Stomach (tissue), 7 donors: Measurements from ENCODE around the genes LHFPL7 and CRYBB3.

- PRO-cap, result no peak
- RAMPAGE, long total RNA, 5 experiments, result no peak in any of the 5 experiments
- RRBS, result no CpG with 5 or more reads among the region's 2 CpGs
Measured at GRCh38 chr22:24533556-24533755, 21.5 kb downstream of the GUCD1 start.

DNA sequence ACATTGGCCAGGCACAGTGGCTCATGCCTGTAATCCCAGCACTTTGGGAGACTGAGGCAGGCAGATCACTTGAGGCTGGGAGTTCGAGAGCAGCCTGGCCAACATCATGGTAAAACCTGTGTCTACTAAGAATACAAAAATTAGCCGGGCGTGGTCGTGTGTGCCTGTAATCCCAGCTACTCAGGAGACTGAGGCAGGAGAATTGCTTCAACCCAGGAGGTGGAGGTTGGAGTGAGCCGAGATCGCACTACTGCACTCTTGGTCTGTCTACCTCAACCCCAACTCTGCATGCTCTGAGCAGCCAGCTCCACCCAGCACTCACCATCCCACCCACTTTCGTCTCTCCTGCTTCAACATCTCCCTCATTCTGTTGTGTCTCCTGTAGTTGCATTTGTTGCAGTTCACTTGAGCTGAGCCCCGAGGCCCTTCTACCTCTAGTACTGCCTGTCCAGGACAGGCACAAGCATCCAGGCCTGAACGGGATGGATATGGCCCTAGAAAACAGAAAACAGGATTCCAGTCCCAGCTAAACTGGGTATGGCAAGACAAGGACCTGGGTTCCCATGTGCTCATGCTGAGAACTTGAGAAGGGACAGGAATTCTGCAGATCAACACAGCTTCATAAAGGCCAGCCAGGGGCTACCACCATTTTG, 15.0 kb downstream of the GUCD1 start:
- PRO-cap, result no peak
- RAMPAGE, long total RNA, 5 experiments, result no peak in any of the 5 experiments
- RRBS, result no CpG with 5 or more reads among the region's 9 CpGs

DNA sequence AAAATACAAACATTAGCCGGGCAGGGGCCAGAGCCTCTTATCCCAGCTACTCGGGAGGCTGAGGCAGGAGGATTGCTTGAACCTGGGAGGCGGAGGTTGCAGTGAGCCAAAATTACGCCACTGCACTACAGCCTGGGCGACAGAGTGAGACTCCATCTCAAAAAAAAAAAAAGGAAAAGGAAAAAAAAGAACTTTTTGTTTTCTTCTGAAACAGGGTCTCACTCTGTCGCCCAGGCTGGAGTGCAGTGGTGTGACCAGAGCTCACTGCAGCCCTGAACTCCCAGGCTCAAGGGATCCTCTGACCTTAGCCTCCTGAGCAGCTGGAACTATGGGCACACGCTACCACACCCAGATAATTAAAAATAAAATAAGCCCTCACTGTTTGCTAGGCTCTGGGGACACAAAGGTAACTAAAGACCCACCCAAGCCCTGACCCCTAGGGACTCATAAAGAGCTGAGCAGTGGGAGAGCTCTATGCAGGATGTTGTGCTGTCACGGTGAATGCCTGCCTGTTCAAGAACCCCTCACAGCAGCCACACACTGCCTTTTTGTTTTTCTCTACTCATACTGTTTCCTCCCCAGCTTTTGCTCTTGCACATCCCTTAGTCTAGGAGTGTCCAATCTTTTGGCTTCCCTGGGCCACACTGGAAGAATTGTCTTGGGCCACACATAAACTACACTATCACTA, 2.2 kb downstream of the GUCD1 start:
- PRO-cap, result unidirectional peak, plus-strand start at position 449 of the sequence
- RAMPAGE, long total RNA, 5 experiments, result no peak in any of the 5 experiments
- RRBS, result no CpG with 5 or more reads among the region's 8 CpGs

DNA sequence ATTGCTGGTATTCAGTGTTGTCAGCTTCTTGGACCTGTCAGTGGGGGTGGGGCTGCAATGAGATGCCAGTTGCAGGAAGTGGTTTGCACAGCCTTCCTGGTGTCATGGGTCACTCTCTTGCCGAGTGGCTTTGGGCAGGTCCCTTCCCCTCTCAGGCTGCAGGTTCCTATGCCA, 1.8 kb upstream of the GGT1 start:
- PRO-cap, result no peak
- RAMPAGE, long total RNA, 5 experiments, result no peak in any of the 5 experiments
- RRBS, result no CpG with 5 or more reads among the region's 1 CpG

- PRO-cap, result unidirectional peak, minus-strand start at chr22:24601707; unidirectional peak, minus-strand start at chr22:24601833
- RAMPAGE, long total RNA, 5 experiments, result no peak in any of the 5 experiments
- RRBS, result no CpG with 5 or more reads among the region's 11 CpGs
Measured at GRCh38 chr22:24601513-24602289, 1.3 kb upstream of the GGT1 start.

DNA sequence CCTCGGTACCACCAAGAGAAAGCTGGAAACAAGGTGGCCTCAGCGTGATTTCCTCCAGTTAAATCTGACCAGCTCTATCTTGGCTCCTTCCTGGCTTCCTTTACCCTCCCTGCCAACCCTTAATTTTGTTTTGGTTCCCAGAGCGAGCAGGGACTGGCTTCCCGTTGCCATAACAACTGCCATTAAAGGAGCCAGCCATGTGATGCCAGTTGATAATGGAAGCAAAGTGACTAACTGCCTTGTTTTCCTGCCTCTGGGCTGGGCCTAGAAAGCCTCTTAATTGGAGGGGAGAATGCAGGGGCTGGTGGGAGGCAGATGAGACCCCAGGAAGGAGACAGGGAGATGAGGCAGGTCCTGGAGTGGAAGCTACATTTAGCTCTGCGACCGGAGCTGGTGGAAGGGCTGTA, 4.4 kb downstream of the SGSM1 start:
- PRO-cap, result no peak
- RAMPAGE, long total RNA, 5 experiments, result no peak in any of the 5 experiments
- RRBS, result no CpG with 5 or more reads among the region's 6 CpGs

GRCh38 chr22:24946475-24946989, at the start of gene LHFPL7:
Gene LHFPL7 (minus strand): TSS chr22:24946694.
- PRO-cap, result no peak
- RAMPAGE, long total RNA, 5 experiments, result start-site peak on the minus strand in 1 of 5 experiments, at chr22:24946638-24946686 at its widest, 9 to 11 reads per replicate
- RRBS, result no CpG with 5 or more reads among the region's 5 CpGs

GRCh38 chr22:24969687-24970356, 17.3 kb downstream of the KIAA1671 start:
- PRO-cap, result bidirectional peak, plus-strand start at chr22:24970208, minus-strand start at chr22:24970038
- RAMPAGE, long total RNA, 5 experiments, result no peak in any of the 5 experiments
- RRBS, result 15% methylated on average over 2 of the region's 12 CpGs

DNA sequence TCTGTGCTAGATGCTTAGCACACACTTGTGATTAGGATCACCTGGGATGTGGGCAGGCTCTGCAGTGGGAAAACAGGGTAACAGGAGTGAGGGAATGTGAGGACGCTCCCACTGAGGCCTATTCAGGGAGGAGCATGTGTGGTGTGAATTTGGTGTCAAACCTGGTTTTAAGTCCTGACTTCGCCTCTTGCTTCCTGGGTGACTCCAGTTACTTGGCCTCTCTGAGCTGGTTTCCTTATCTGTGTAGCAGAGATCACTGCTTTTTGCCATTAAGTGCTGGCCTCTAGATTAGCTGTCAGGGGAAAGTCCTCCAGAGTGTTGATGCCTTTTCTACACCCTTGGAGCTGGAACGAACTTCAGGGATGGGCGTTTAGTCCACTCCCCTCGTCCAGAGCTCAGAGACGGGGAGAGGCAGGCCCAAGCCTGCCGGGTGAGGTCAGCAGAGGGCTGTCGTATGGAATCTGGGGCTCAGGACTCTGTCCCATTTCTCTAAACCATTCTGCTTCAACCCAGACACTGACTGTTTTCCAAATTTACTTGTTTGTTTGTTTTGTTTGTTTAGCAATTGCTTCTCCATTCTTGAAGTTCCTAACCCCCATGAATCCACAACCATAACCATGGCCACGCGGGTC, 75.0 kb downstream of the KIAA1671 start:
- PRO-cap, result no peak
- RAMPAGE, long total RNA, 5 experiments, result no peak in any of the 5 experiments
- RRBS, result no CpG with 5 or more reads among the region's 10 CpGs

DNA sequence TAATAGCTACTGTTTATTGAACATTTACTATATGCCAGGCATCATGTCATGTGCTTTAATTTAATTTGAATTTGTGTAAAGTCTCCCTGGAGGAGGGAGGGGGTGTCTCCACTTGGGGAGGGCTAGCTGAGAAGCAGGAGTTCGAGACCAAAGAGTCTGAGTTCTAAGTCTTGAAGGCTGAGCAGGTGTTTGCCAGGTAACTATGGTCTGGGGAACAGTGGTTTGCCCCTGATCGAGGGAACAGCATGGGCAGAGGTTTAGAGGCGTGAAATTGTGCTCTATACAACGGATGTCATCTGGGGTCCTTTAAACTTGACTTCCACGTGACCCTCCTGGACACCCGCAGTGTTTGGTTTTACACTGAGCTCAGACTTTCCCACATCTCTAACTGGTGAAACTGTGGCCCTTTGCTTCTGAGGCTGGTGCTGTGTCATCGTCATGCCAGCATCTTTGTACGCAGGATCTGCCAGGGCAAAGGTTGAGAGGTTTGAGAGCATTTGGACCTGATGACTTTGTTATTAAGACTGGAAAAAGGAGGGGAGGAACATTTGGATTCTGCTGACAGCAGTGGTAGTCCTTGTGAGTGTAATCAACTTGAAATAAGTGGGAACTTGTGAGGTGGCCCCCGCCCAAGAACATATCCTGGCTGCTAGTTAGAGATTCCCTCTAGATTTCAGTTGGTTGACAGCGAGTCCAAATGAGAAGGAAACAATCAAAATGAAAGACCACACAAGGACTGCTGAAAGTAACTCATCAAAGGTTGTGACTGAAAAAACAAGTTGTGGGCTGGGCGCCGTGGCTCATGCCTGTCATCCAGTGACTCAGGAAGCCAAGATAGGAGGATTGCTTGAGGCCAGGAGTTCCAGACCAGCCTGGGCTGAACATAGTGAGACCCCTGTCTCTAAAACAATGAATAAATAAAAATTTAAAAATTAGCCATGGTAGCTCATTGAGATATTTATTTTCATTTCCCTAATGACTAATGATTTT, 102.4 kb downstream of the KIAA1671 start:
- PRO-cap, result no peak
- RAMPAGE, long total RNA, 5 experiments, result start-site peak on the plus strand in 1 of 5 experiments, centred at position 325 of the sequence, 10 reads per replicate
- RRBS, result no CpG with 5 or more reads among the region's 12 CpGs

- PRO-cap, result no peak
- RAMPAGE, long total RNA, 5 experiments, result no peak in any of the 5 experiments
- RRBS, result no CpG with 5 or more reads among the region's 2 CpGs
Measured at GRCh38 chr22:25070705-25071303, 118.3 kb downstream of the KIAA1671 start.

GRCh38 chr22:25150396-25150767, 49.3 kb upstream of the CRYBB3 start:
- PRO-cap, result no peak
- RAMPAGE, long total RNA, 5 experiments, result no peak in any of the 5 experiments
- RRBS, result no CpG with 5 or more reads among the region's 11 CpGs

GRCh38 chr22:25179021-25179682, 20.5 kb upstream of the CRYBB3 start:
- PRO-cap, result no peak
- RAMPAGE, long total RNA, 5 experiments, result no peak in any of the 5 experiments
- RRBS, result no CpG with 5 or more reads among the region's 54 CpGs

DNA sequence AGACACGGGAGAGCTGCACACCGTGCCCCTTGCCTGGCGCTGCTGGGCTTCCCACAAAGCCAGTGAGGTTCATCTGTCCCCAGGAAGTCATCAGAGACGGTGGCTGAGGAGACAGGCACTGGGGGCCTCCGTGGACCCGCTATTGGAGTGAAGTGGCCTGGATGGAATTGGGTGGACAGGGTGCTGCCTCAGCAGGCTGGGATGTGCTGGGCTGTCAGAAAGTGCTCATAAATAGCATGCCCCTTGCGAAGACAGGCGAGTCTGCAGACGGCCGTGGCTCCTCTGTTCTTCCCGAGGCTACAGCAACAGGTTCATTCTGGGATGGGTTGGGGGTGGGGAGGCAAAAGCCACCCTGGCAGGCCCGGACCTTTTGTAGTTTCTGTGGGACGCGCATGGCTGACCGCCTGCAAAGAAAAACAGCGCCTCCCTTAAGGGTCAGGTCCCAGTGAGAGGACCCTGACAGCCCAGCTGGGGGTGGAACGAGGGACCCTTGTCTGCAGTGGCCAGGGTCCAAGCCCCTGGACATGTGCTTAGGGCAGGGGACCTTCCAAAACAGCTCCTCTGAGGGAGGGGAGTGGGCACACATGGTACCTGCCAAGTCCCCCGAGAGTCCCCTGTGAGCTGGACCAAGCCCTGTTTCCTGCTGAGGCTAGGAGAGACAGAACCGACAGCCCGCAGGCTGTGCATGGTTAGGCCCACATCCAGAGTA, at the start of gene CRYBB3:
Gene CRYBB3, plus strand, starts transcription at position 258 of the 709 bp plus-strand sequence.
- PRO-cap, result no peak
- RAMPAGE, long total RNA, 5 experiments, result no peak in any of the 5 experiments
- RRBS, result no CpG with 5 or more reads among the region's 20 CpGs

GRCh38 chr22:25327077-25327365, 107.6 kb downstream of the CRYBB2 start:
- PRO-cap, result no peak
- RAMPAGE, long total RNA, 5 experiments, result no peak in any of the 5 experiments
- RRBS, result no CpG with 5 or more reads among the region's 6 CpGs

GRCh38 chr22:25343210-25344041, 124.0 kb downstream of the CRYBB2 start:
- PRO-cap, result no peak
- RAMPAGE, long total RNA, 5 experiments, result start-site peak on the minus strand in 3 of 5 experiments, at chr22:25343523-25343774 at its widest, 5 to 16 reads per replicate
- RRBS, result no CpG with 5 or more reads among the region's 15 CpGs

- PRO-cap, result unidirectional peak, minus-strand start at chr22:25400931
- RAMPAGE, long total RNA, 5 experiments, result no peak in any of the 5 experiments
- RRBS, result 14% methylated on average over 3 of the region's 14 CpGs
Measured at GRCh38 chr22:25400631-25401522, 163.6 kb upstream of the GRK3 start.

DNA sequence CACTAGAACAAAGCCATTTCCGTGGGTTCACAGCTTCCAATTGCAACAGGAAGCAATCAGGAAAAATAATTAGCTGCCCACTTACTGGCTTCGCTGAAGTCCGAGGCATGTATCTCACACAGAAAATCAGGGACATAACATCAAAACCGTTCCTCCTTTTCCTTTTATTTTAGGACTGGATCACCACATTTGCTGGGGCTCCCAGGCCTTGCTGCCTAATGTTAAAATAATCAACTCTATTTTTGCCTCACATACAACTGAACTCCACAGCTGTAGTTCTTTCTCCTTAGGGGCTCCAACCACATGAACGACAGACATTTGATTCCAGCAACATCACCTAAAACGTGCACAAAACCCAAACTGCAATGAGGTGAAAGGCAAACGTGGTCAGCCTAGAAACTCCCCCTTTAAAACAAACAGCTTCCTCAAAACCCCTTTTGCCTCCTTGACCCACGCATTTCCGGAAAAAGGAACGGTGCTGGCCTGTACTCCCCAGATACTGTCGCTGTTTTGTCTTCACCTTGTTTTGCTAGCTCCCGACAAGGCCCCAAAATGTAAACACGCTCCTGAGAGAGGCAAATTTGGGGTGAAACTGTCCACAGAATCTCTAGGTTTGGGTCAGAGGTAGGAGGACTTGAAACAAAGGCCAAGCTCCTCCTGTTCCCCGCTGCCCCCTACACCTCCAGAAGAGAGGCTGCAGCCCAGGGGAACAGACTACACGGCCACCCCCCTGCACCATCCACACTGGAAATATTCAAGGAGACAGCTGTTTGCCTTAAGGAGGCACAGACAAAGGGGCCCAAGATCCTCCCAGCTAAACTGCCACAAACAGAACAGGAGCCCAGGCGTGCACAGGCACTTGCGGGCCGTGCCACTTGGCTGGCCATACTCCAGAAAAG, 160.8 kb upstream of the GRK3 start:
- PRO-cap, result no peak
- RAMPAGE, long total RNA, 5 experiments, result no peak in any of the 5 experiments
- RRBS, result no CpG with 5 or more reads among the region's 18 CpGs

- PRO-cap, result no peak
- RAMPAGE, long total RNA, 5 experiments, result no peak in any of the 5 experiments
- RRBS, result no CpG with 5 or more reads among the region's 4 CpGs
Measured at GRCh38 chr22:25406522-25406742, 158.0 kb upstream of the GRK3 start.

DNA sequence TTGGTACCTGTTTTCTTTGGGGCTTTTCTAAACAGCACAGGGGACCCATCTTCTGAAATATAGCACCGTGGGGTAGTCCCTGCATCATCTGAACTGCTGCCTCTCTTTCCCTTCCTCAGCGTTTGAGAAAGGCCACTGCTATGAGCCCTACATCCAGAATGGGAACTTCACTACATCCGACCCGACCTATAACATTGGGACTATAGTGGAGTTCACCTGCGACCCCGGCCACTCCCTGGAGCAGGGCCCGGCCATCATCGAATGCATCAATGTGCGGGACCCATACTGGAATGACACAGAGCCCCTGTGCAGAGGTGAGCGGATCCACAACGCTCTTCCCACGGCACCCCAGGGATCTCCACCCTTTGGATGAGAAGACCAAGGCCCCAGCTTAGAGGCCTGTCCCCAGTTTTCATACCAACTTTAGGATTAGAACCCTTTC, 117.4 kb upstream of the ASPHD2 start:
- PRO-cap, result no peak
- RAMPAGE, long total RNA, 5 experiments, result no peak in any of the 5 experiments
- RRBS, result no CpG with 5 or more reads among the region's 12 CpGs